Tongue (tissue), 2 donors: ENCODE results near the genes NECTIN4, CFAP126, HSPA6, OLFML2B and C1orf226.

GRCh38 chr1:160776080-160776756 lies 19.8 kb upstream of the LY9 start:
- RAMPAGE, long total RNA: no peak

- RAMPAGE, long total RNA: no peak
These were observed 23.7 kb downstream of the F11R start for GRCh38 chr1:160996896-160997926.

GRCh38 chr1:161088597-161088964 lies 777 bp downstream of the NECTIN4 start:
- RAMPAGE, long total RNA: no peak

DNA sequence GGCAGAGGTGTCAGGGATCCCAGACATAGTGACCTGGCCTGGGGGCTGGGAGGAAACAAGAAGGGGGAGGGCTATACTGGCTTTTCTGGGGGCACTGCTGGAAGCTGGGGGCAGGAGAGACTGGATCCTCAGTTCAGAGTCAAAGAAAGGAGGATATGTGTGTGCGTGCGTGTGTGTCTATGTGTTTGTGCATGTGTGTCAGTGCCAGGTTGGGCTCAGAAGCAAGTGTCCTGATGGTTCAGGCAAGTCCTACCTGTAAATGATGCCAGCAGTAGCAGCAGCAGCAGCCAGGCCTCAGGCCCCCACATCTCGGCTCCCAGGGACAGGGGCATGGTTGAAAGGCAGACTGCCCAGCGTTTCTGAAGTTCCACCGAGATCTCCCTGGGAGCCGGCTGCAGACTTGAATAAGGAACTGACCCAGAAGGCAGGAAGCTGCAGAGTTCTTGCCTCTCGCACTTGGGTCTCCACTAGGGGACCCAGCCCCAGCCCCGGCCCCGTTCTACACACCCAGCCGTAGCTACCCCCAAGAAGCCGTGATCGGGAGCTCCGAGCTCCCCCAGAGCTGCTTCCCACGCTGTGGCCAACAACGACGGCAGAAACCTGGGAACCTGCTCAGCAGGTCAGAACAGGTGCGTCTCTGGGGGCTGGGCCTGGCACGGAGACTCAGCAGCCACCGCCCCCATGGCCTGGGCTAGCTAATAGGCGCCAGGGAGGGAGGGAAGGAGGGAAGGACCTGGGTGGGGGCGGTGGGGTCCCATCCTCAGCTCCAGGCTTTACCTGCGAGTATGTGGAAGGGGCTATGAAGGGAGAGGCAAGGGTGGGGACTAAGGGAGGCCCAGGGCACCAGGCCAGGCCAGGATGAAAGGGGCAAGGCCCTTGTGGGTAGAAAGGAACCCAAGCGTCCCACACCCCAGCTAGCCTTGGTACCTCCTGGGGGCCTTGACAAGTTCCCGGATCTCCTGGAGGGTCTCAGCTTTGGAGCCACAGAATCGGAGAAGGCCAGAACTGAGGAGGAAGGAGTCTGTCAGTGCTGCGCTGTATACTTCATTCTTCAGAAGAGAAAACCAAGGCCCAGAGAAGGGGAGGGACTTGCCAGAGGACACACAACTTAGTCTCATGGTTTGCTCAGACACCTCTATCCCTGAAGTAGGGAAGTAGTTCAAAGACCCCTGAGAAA lies at the start of gene NECTIN4:
Gene NECTIN4 (minus strand): TSS at position 594 of the 1,177 bp plus-strand sequence.
- RAMPAGE, long total RNA: no peak

GRCh38 chr1:161171086-161172294 lies 5.3 kb downstream of the PPOX start:
- RAMPAGE, long total RNA: no peak

GRCh38 chr1:161367330-161368168 lies at the start of gene CFAP126:
TSS of gene CFAP126 (minus strand) at chr1:161367876.
- RAMPAGE, long total RNA: no peak

DNA sequence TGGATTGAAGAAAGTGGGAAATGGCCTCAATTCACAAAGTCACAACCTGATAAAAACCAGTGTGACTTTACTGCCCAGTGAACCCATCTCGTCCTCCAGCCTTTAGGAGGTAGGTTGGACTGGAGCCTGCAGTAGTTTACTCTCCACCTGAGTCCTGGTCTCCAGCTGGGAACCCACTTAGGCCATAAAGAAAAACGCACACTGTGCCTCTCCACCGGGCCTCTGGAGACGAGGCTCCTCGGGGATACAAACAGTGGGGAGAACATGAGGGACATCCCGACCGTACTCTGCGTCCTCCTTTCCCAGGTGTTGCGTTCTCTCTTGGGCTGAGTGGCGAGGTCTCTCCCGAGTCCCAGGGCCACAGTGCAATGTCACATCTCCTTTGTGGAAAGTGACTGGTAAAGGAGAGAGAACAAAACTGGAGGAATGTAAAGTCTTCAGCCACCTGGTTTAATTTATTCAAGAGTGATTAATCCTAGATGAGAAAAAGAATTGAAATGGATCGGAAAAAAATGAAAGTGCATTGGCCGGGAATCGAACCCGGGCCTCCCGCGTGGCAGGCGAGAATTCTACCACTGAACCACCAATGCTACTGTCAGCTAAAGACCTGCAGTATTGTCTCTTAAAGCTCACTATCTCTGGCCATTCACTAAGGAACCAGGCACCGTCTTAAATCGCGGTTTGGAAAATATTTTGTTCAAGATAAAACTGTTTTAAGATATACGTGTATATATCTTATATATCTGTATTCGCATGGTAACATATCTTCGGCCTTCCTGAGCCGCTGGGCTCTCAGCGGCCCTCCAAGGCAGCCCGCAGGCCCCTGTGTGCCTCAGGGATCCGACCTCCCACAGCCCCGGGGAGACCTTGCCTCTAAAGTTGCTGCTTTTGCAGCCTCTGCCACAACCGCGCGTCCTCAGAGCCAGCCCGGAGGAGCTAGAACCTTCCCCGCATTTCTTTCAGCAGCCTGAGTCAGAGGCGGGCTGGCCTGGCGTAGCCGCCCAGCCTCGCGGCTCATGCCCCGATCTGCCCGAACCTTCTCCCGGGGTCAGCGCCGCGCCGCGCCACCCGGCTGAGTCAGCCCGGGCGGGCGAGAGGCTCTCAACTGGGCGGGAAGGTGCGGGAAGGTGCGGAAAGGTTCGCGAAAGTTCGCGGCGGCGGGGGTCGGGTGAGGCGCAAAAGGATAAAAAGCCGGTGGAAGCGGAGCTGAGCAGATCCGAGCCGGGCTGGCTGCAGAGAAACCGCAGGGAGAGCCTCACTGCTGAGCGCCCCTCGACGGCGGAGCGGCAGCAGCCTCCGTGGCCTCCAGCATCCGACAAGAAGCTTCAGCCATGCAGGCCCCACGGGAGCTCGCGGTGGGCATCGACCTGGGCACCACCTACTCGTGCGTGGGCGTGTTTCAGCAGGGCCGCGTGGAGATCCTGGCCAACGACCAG lies at the start of gene HSPA6:
Gene HSPA6 (plus strand): TSS at position 1,213 of the 1,436 bp plus-strand sequence.
- RAMPAGE, long total RNA: no peak

GRCh38 chr1:161611811-161612325 lies 19.1 kb downstream of the FCGR3B start:
- RAMPAGE, long total RNA: no peak

GRCh38 chr1:161621192-161622025 lies 9.6 kb downstream of the FCGR3B start:
- RAMPAGE, long total RNA: no peak

GRCh38 chr1:161825959-161826535 lies 59.9 kb downstream of the ATF6 start:
- RAMPAGE, long total RNA: no peak

DNA sequence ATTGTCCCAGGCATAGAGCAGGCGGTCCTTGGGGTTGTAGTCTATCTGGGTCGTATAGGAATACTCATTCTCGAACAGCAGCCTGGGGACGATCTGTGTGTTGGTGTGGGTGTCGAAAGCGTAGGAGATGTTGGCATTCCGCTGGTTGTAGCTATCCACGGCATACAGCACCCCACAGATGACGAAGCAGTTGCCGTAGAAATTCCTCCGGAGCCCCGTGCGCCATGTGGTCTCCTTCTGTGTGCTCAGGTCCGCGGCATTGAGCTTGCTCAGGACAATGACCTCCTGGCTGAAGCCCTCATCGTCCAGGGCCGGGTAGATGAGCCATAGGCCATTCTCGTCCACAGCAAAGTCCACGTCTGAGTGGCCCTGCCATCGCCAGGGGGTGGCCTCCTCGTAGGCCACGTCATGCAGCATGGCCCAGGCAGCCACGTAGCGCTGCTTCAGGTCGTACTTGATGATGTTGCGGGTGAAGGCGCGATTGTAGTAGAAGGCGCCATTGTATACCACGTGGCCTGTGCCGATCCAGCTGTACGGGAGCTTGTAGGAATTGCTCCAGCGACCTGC lies 39.9 kb downstream of the OLFML2B start:
- RAMPAGE, long total RNA: no peak

GRCh38 chr1:162023155-162024165 lies at the start of gene OLFML2B:
TSS of gene OLFML2B (minus strand) at chr1:162023869.
- RAMPAGE, long total RNA: no peak

- RAMPAGE, long total RNA: no peak
These were observed 3.4 kb downstream of the NOS1AP start for GRCh38 chr1:162072739-162073361.

GRCh38 chr1:162081028-162081631 lies 11.6 kb downstream of the NOS1AP start:
- RAMPAGE, long total RNA: no peak

DNA sequence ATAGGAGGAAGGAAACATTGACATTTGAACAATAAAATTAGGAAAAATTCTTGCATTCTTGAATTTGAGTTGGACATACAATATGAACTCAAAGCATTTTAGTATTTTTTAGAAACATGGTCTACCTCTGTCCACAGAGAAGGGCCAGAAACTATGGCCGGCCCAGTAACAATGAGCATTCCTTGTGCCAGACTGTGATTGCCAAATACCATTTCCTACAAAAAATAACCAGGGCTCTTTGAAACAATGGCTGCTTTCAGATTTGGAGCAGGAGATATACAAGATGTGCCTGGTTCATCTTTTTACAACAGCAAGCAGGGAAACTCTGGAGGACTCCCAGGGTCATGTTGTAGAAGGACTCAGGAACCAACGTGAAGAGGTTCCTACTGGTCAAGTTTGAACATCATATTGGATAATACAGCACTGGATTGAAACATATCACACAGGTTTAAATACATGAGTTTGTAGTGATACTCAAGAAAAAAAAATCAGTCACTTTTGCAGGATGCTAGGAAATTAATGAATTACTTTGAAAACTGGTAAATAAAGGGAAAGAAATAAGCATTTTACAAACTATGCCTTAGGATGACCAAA lies 38.5 kb downstream of the NOS1AP start:
- RAMPAGE, long total RNA: no peak

DNA sequence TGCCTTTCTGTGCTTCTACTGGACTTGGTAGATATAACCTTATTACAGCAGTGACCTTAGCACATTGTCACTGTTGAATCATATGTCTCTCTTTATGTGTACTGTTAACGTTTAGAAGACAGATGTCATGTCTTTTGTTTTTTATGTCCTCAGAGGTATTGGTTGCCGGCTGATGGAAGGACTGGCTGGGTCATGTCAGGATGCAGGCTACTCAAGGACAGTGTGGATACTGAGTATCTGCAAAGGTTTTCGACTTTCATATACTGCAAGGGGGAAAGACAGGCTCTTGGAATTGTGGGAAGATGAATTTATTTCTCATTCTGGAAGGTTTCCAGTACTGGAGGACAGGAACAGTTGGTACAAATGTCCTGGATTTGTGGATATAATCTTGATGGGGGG lies 65.6 kb downstream of the NOS1AP start:
- RAMPAGE, long total RNA: no peak

- RAMPAGE, long total RNA: no peak
These were observed 9.7 kb downstream of the SPATA46 start for GRCh38 chr1:162366671-162367617.

DNA sequence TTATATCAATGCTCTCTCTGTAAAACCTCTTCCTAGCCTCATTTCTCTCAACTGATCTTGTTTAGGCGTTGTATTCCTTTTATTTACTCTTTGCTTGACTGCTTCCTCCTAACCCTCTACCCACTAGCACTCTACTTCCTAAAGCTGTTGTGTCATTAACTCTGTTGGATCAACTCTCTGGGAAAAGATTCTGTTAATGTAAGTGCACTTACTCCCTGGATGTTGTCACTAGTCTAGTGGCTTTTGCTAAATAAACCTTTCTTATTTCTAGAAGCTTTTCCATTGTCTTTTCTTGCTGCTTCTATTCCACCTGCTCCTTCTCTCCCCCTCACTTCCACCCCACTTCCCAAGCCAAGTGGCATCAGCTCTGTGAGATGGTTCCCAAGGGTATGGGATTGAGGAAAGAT lies 6.4 kb downstream of the SPATA46 start:
- RAMPAGE, long total RNA: no peak

- RAMPAGE, long total RNA: no peak
These were observed at the start of gene C1orf226 for GRCh38 chr1:162381384-162382265. TSS of gene C1orf226 (plus strand) at chr1:162381728.

DNA sequence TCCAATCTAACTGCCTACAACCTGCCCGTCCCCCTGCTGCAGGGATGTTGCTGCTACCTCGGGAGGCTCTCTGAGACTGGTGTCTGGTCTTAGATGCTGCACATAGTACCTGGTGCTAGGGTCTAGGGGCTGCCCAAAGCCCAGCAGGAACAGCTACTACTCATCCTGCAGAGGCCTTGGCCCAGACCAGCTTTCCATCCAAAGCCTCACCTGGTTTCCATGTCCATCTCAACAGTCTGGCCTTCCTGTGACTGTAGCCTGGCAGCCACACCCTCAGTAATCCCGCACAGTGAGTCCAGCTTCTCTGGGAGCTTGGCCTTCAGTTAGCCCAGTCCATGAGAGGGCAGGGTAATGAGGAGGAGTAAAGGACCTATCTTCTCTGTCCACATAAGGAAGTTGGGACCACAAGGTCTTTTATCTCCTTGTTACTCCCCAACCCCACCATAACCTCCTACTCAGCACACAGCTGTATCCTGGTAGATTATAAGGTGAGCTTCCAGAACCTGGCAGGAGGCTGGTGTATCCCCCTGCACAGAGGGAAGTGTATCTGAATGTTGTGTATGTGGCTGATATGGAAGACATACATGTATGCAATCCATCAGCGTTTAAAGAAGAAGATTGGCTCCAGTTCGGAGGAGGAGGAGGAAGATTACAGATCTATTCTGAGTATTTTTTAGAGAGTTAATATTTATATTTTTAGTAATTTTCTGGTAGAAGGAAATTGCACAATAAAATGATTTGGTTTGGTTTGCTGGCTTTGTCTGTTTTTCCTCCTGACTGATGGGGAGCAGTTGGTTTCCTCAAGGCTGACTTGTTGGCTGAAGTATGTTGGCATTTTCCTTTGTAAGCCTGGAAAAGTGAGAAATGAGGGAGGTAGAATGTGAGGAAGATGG lies 4.8 kb downstream of the C1orf226 start:
- RAMPAGE, long total RNA: no peak